ENCODE measurements around a stretch of chr14.

- RRBS = no CpG with 5 or more reads among the region's 7 CpGs
Measured at GRCh38 chr14:75428853-75429348, 1.1 kb downstream of the JDP2 start.

- RRBS = no CpG with 5 or more reads among the region's 7 CpGs
Measured at GRCh38 chr14:75436985-75437716, 9.3 kb downstream of the JDP2 start.

- RRBS = no CpG with 5 or more reads among the region's 20 CpGs
Measured at GRCh38 chr14:75438526-75439294, 10.9 kb downstream of the JDP2 start.

GRCh38 chr14:75440359-75441564 is 12.9 kb downstream of the JDP2 start:
- RRBS = no CpG with 5 or more reads among the region's 23 CpGs

DNA sequence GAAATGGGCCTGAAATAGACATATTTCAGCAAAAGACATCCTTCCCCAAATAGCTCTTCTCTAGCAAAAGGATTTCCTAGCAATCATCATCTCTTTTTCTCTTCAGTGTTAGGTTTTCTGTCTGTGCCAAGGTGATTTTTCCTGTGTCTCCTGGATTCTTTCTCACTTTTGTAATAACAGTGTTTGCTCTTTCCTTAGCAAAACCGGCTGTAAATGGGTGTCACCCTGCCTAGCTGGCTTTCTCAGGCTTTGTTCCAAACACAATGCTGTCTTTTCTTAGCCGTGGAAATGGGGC is 21.8 kb downstream of the JDP2 start:
- RRBS = no CpG with 5 or more reads among the region's 2 CpGs

DNA sequence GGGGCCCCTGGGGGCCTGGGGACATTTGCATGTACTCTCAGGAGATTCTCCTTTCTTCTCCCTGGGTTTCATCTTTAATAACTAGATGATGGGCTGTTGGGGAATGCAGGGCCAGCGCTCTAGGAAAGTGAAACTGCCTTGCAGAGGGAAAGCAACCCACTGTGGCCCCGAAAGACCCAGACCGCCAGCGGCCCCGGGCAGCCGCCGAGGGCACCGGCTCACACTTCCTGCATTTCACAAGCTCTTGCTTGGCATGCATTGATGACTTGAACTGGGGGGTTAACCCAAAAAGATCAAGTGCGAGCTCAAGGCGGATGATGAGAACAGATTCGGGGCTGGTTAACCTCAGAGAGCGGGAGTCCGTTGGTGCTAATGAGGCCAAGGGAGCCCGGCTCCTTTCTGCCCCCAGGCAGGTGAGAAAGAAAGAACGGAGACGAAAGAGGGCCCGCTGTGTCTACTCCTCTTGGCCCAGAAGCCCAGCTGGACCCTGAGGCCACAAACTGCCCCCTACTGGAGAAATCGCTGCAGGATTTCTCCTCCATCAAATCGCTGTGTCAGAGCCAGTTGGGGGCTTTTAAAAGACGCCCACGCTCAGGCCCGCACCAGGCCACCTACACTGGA is 7.2 kb upstream of the BATF start:
- RRBS = no CpG with 5 or more reads among the region's 22 CpGs

GRCh38 chr14:75527552-75527827 is 5.2 kb downstream of the BATF start:
- RRBS = no CpG with 5 or more reads among the region's 1 CpG

GRCh38 chr14:75599459-75600027 is 21.1 kb downstream of the FLVCR2 start:
- RRBS = no CpG with 5 or more reads among the region's 5 CpGs

DNA sequence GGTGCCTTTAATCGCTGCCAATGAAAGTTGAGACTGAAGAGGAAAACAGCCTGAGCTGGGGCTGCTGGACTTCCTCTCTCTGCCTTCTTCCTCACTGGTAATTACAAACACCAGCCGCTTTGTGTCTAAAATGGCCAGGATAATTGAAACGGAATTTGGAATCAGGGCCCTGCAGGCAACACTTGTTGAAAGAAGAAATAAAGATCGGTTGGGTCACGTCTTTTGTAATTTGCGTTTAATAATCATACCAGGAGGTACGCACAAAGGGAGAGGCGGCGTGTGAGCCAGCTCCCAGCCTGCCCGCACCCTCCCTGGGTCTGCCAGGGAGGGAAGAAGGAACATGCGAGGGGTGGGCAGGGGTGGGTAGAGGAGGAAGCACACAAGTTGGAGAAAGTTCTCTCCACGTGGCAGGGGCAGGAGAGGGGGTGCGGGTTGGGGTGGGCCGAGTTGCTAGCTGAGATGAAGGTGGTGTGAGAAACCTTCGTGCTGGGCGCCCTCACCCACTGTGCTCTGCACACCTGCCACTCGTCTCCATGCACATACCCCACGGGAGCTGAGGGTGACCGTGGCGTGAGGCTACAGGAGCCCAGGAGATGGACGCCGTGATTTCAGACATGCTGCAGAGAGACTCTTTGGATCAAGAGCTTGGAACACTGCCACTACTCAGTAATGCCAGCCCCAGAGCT is 51.2 kb upstream of the GPATCH2L start:
- RRBS = no CpG with 5 or more reads among the region's 22 CpGs

- RRBS = no CpG with 5 or more reads among the region's 1 CpG
Measured at GRCh38 chr14:76476430-76476629, 100.4 kb downstream of the ESRRB start.

GRCh38 chr14:76584132-76585013 is 176.9 kb upstream of the VASH1 start:
- RRBS = no CpG with 5 or more reads among the region's 16 CpGs

GRCh38 chr14:76640634-76641426 is 120.4 kb upstream of the VASH1 start:
- RRBS = no CpG with 5 or more reads among the region's 7 CpGs

DNA sequence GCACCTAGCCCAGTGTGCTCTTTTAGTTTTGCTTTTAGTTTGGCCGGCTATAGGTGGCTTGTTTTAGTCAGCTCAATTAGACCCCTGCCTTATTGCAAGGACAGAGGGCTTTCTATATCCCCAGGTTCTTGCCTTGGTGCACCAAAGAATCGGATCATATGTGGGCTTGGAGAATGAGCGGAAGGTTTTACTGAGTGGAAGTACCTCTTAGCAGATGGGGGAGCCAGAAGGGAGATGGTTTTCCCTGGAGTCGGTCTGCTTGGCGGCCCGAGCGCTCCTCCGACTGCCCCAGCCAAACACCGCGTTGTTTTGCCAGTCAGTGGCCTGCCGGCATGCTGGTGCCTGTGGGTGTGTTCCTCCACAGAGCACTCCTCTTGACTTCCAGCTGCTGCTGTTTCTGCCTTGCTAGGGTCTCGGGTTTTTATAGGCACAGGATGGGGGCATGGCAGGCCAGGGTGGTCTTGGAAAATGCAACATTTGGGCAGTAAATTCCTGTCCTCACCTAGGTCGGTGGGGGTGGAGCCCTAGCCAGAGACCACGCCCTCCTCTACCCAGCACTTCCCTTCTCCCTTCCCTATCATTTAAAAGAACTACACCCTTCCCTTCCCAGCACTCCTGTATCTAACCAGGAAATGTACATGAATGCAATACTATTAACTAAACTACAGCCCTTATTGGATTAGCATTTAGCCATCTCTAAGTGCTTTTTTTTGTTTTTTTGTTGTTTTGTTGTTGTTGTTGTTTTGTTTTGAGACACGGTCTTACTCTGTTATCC is 34.8 kb upstream of the VASH1 start:
- RRBS = no CpG with 5 or more reads among the region's 15 CpGs

DNA sequence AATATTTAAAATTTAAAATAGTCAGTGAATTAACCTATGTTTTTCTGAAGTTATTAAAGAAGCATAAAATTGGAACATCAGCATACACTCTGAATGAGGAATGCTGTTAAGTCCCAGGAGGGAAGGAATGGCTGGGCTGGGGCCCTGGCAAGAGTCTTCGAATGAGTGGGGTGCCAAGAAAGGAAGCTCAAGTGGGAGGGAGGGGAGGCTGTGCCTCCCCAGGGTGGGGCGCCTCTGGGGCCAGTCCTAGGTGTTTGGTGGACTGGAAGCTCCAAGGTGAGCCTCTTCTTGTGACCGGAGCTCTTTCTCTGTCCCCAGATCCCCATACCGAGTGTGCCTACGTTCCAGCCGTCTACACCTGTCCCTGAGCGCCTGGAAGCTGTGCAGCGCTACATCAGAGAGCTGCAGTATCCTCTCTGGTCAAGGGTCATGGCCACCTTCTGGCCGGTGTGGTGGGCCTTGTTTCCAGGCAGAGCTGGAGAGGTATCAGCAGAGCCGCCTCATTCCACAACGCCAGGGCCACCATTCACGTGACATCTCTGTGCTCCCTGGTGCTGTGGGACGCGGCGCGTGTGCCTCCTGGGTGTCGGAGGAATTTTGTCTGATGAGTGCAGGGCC is 8.5 kb downstream of the VASH1 start:
- RRBS = no CpG with 5 or more reads among the region's 17 CpGs

- RRBS = no CpG with 5 or more reads among the region's 46 CpGs
Measured at GRCh38 chr14:76775751-76776278, 14.5 kb downstream of the VASH1 start.

DNA sequence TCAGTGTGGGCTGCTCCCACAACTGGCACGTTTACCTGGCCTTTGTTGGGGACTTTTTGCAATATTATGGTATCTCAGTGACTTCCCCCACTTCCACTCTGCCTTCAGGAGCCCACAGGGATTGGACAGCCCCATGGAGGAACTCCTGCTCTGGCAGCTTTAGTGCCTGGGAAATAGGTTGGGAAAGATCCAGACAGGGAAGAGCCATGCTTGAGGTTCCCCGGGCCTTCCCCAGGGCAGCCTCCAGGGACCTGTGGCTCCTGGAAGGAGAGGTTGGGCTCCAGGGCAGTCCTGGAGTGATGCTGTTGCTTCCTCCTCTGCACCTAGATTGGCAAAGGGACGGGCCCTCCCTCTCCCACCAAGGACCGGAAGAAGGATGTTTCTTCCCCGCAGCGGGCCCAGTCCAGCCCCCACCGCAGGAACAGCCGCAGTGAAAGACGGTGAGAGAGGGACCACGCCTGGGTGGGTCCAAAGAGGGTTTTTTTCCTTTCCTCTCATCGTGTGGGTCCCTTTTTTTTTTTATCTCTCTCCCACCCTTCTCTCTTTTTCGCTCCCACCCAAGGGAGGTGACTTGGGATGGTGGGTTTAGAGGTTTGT is 16.5 kb downstream of the VASH1 start:
- RRBS = no CpG with 5 or more reads among the region's 12 CpGs

GRCh38 chr14:76811955-76812421 is 694 bp downstream of the ANGEL1 start:
- RRBS = 4% methylated on average over 4 of the region's 23 CpGs

DNA sequence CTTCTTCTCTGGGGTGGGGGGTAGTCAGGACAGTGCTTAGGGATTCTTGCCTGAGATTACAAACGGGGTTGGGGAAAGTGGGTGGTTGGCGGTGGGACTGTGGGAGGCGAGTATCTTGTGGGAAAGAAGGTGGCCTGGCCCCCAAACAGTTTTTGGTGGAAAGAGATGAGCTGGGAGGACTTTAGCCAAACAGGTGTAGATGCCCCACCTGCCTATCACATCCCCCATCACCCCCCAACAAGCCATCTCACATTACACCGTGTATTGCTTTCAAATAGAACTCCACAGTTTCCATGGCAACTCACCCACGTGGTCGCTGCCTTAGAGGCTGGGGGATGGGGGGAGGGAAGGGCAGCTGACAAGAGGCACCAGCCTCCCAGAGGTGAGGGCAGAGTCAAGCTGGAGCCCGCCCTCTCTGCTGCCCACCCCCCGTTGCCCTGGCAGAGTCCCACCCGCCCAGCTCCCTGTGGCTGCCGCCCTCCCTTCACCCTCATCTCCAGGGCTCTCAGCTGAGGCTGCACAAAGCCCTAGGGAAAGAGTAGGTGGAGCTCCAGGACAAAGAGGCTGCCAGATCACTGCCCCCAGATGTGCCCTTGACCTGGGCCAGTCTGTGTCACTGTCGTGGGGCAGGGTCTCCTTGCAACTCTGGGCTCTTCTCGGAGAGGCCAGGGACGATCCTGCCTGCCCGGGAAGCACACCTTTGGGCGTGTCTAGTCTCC is 98.4 kb downstream of the LRRC74A start:
- RRBS = 95% methylated on average over 2 of the region's 15 CpGs

- RRBS = no CpG with 5 or more reads among the region's 8 CpGs
Measured at GRCh38 chr14:76930056-76930440, 98.5 kb downstream of the IRF2BPL start.

- RRBS = no CpG with 5 or more reads among the region's 1 CpG
Measured at GRCh38 chr14:76939852-76940164, 88.7 kb downstream of the IRF2BPL start.